Duodenum (tissue), 1 donor: ENCODE data around the genes MAPK12 and NCAPH2.

- PRO-cap, result no peak
Measured at GRCh38 chr22:50260856-50262101, at the start of gene MAPK12. TSS of gene MAPK12 (minus strand) at chr22:50261683.

DNA sequence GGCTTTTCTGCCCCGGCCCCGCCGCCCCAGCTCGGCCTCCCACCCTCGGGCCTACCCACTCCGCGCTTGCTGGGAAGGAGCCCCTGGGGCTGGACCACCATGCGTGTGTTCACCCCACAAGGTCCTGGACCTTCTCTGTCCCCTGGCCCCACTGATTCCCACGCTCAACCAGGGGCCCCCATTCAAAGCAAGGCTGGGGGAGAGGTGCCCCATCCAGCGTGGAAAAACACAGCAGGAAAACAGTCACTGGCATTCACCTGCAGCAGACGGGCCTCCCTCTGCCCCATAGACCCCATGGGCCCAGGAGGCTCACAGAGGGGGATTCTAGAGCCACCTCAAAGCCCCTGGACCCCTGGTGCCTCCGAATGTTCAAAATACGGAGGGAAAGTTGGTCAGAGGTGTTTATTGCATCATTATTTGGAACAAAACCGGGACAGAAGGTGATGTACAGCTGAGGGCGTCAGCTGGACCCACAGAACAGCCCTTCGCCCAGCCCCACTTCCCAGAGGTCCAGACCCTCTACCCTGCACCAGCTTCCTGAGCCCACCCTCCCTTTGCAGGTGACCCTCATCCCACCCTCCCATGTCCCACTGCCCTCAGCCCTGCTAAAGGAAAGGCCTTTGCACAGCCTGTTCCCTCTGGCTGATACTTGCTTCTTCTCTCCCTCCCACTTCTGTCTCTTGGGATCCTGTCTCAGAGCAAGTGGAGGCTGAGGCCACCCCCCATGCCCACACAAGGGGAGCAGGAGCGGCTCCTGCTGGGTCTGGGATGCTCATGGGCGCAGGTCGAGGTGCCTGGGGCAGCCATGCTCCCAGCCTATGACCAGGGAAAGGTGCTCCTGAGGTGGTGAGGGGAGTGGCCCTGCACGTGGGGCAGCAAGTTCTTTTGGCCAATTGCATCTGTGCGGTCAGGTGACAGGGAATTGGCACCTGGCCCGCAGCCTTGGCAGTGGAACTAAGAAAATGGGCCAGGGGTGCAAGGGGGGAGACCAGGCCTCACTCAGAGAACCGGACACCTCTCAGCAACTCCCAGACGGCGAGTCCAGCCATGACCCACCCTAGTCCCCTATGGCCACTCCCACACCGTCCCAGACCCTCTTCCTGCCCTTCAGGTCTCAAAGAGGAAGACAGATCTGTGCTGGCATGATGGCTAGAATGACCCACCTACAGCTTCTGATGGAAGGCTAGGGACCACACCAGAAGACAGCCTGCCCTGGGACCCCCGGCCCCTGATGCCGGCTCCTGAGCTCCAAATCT is 1.7 kb downstream of the MAPK11 start:
- PRO-cap, result no peak

- PRO-cap, result no peak
Measured at GRCh38 chr22:50278417-50279301, 8.5 kb upstream of the MAPK11 start.

DNA sequence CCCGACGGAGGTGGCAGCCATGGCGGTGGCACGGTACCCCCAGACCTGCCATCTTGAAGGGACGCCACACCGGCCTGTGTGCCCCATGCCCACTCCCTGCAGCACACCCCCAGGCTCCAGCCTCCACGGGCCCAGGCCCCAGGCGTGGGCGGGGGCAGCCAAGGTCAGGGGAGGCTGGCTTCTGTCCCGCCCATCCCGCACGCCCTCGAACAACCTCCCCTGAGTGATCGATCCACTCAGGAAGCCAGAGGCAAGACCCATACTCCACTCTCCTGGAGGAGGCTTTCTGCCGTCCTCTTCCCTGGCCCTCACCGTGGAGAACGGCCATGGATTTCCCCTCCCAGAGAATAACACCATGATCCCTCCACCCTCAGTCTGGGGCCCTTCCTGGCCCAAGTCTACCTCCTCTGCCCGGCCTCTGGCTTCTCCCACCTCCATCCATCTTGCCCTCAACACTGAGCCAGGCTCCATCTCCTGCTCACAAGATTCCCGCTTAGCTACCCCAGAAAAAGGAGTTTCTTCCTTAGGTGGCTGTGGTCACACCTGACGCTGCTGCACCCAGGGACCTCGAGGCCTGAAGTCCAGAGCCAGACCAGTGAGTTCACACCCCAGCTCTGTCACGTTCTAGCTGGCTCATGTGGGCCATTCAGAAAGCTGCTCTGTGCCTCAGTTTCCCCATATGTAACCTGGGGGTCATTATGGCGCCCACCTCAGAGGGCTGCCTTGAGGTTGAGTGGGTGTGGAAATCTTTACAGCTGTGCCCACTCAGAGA is 10.1 kb downstream of the PLXNB2 start:
- PRO-cap, result no peak

DNA sequence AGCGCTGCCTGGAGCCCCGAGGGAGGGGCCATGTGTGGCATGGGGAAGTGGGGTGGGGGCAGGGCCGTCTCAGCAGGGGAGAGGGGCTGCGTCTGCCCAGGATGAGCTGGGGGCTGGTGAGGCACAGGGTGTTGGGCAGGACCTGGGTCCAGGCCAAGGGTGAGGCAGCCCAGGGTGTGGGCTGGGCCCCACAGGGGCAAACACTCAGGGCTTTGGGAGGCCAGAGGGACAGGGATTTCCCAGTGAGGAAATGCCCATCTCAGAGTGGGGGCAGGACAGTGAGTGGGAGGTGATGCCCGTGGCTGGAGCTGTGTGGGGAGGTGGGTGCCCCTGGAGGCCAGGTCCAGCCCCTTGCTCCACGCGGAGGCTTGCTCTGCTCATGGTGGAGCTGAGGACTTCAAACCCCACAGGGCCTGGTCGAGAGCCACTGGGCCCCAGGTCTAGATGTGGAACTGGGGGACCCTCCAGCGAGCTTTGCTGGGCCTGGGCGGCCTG is 5.3 kb downstream of the PLXNB2 start:
- PRO-cap, result no peak

DNA sequence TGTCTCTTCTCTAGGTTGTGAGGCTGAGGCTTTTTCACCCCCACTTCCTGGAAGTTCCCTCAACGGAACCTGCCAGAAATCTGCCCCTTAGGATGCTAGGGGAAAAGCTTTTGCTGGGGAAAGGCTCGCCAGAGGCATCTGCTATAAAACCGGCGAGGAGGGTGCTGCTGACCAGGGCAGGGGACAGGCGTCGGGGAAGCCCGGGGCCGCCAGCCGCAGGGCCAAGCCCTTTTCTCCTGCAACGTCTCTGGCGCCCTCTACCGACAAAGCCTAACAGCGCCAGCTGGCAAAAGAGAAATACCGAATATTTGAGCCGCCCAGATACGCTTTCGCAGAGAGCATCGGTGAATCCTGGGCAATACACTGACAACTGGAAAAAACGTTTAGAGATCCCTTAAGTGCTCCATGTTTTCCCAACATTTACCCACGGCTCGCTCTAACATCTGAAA is 874 bp upstream of the PPP6R2 start:
- PRO-cap, result unidirectional peak, minus-strand start at position 233 of the sequence

GRCh38 chr22:50347849-50348467 is 4.8 kb downstream of the PPP6R2 start:
- PRO-cap, result no peak

DNA sequence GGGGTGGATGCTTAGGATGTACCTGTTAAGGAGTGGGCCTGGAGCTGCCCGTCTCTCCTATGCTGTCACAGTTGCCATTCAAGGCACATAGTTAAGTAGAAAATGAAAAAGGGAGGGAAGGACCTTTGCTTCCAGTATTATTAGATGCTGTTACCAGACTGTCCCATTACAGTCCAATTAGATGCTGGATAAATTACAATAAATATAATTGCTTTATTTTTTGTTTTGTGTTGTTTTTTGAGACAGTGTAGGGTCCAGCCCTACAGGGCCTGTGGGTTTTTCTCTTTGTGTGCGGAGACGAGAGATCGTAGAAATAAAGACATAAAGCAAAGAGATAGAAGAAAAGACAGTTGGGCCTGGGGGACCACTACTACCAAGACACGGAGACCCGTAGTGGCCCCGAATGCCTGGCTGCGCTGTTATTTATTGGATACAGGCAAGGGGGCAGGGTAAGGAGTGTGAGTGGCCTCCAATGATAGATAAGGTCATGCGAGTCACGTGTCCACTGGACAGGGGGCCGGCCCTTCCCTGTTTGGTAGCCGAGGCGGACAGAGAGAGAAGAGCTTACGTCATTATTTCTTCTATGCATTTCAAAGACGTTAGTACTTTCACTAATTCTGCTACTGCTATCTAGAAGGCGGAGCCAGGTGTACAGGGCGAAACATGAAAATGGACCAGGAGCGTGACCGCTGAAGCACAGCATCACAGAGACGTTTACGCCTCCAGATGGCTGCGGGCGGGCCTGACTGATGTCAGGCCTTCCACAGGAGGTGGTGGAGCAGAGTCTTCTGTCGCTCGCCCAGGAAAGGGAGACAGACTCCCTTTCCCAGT is 24.6 kb downstream of the PPP6R2 start:
- PRO-cap, result no peak

- PRO-cap, result no peak
Measured at GRCh38 chr22:50443320-50443722, 31.5 kb downstream of the SBF1 start.

- PRO-cap, result no peak
Measured at GRCh38 chr22:50444939-50446065, 29.5 kb downstream of the SBF1 start.

GRCh38 chr22:50449686-50450042 is 25.2 kb downstream of the SBF1 start:
- PRO-cap, result no peak

- PRO-cap, result no peak
Measured at GRCh38 chr22:50462160-50462799, 12.6 kb downstream of the SBF1 start.

- PRO-cap, result no peak
Measured at GRCh38 chr22:50470453-50471194, 4.2 kb downstream of the SBF1 start.

GRCh38 chr22:50474192-50474896 is 491 bp downstream of the SBF1 start:
- PRO-cap, result no peak

DNA sequence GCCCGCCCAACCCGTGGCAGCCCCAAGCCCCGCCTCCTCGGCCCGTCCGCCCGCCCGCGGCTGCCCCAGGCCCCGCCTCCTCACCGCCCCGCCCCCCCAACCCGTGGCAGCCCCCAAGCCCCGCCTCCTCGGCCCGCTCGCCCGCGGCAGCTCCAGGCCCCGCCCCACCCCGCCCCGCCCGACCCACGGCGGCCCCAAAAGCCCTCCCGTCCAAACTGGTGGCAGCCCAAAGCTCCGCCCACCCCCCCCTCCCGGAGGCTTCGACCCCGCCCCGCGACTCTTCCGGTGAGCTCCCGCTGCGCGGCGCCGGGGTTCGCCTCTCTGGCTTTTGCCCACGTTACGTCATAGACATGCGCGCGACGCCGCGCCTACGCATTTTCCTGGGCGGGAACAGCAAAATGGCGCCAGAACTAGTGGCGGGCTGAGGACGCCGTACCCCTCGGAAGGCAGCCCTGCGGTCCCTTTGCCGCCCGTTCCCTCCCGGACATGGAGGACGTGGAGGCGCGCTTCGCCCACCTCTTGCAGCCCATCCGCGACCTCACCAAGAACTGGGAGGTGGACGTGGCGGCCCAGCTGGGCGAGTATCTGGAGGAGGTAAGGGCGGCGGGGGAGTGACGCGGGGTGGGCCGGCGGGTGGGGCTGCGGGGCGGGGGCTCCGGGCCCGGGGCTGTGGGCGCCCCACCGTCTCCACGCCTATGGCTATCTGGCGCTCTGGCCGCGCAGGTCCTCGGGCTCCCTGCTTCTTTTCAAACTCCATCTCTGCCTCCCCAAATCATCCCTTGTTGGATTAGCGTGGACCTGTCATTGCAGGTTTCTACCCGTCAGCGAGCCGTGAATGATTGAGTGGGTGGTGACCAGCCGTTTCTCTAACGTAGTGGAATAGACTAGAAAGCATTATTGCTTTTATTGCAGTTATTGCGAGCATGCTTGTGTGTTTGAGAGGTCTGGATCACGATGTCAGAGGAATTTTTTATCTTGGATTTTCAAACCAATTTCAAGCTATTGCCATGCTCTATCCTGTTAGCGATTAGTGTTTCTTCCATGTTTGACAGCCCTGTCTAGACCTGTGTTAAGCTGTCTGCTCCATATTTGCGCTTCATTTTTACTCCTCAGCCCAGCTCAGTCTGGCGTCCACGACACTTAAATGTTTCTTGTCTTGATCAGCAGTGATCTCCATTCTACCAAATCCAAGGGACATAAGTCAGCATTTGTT is at the start of gene NCAPH2:
TSS of gene NCAPH2 (plus strand) at position 373 of the 1,213 bp plus-strand sequence.
- PRO-cap, result unidirectional peak, plus-strand start at position 407 of the sequence

GRCh38 chr22:50531400-50532065 is 765 bp downstream of the ODF3B start:
- PRO-cap, result bidirectional peak, plus-strand start at chr22:50531698, minus-strand start at chr22:50531701; bidirectional peak, plus-strand start at chr22:50531786, minus-strand start at chr22:50531824

- PRO-cap, result no peak
Measured at GRCh38 chr22:50544713-50545534, 775 bp upstream of the KLHDC7B start.

GRCh38 chr22:50564372-50564935 is 1.7 kb upstream of the SYCE3 start:
- PRO-cap, result unidirectional peak, minus-strand start at chr22:50564456

DNA sequence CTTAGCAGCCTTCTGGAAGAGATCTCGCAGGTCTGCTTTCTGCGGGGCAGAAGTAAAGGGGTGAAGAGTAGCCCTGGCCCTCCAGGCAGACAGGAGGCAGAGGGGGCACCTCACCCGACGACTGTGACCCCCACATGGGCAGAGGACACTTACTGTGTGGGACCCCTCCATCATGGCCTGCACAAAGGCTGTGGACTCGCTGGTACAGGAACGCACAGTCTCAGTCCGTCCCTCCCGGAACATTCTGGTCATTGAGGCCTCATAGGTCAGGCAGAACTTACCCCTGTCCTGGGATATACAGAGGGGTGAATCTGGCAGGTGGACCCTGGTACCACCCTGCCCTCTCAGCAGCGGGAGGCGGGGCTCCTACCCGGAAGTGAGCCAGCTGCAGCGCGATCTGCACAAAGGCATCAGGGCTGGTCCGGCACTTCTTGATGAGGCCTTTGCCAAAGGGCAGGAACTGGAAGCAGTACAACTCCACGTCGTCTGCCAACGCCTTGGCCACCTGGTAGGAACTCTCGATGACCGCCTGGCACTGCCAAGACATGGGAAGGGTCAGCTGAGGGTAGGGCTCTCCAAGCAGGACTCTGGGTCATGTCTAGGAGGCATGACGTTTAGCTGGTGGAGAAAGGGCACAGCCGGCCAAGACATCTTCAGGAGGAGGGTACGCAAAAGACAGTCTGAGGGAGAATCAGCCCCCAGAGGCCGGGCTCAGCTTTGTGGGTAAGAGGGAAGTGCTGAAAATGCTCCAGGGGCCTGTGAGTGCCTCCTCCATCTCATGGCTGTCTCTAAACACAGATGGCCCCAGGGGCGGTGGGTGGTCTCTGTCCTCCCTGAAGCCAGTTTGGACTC is 7.0 kb downstream of the CPT1B start:
- PRO-cap, result no peak

DNA sequence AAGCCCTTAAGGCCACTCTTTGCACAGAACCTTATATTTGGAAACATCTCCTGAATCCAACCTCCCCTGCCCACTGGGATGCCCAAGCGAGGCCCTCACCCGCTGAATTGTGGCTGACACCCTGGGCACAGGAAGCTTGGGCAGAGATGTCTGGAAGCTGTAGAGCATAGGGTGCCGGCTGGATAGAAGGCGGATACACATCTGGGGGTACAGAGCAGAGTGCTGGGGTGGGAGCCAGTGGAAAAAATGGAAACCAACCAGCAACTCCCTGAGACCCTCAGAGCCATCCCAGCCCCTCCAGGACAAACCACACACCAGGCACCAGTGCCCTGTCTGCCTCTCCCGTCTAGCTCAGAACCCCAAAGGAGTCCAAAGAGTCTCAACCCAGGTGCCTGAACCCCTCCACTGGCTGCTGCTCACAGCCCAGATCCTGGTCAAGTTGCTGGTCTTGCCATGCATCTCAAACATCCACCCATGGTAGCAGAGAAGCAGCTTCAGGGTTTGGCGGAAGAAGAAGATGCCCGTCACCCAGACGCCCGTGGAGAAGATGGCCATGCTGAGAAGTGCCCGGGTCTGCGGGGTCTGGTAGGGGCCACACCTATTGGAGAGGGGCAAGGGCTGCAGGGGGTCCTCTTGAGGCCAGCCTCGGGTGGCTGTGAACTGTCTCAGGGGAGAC is 1.7 kb downstream of the CPT1B start:
- PRO-cap, result no peak